Upper lobe of left lung (tissue), 5 donors: ENCODE data around the gene PIAS1.

- PRO-cap, 2 experiments, result peak in 1 of 2 experiments; most common plus-strand start chr15:67033276 (in 1)
- RAMPAGE, long total RNA, 4 experiments, result no peak in any of the 4 experiments
Measured at GRCh38 chr15:67032879-67033386, 32.5 kb upstream of the SMAD3 start.

GRCh38 chr15:67049177-67050001 lies 16.0 kb upstream of the SMAD3 start:
- PRO-cap, 2 experiments, result no peak in any of the 2 experiments
- RAMPAGE, long total RNA, 4 experiments, result no peak in any of the 4 experiments

DNA sequence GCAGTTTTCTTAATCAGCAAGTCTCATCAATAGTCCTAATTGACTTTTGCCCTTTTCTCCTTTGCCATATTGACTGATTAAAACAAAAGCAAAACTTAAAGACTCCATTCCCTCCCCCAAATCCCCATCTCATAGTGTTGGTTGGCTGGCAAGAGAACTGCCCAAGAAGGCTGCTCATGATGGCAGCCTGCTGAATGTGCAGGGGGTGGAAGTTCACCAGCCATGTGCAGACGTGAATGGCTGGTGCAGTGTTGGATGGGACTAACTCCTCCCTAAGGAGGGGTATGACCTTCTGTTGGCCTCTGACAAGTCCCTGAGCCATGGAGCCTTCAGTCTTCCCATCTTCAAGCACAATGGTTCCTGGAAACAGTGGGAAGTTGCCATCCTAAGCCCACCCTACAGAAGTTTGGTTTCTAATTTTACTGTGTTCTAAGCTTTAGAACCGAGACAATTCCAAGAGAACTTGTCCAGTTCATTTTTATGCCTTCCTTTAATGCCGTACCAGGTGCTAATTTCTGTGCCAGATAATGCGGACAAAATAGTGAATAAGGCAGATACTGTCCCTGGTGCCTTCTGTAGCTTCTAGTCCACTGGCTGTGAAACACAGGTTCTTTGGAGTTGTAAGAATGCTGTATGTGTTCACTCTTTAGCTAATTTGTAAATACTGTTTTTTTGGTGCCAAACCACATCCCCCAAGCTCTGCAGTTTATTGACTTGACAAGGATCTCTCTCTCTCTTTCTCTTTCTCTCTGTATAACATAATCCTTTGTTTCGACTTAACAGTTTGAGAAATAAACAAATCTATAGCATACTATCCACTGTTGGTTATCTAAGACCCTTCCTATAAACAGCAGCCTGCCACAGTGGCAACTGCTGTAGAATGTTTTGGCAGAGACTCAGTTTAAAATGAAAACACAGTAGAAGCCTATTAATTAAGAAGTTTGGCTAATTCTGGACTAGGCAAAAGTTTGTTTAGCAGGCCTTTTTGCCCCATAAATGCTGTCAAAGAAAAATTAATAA lies 7.4 kb downstream of the SMAD3 start:
- PRO-cap, 2 experiments, result no peak in any of the 2 experiments
- RAMPAGE, long total RNA, 4 experiments, result no peak in any of the 4 experiments

- PRO-cap, 2 experiments, result no peak in any of the 2 experiments
- RAMPAGE, long total RNA, 4 experiments, result no peak in any of the 4 experiments
Measured at GRCh38 chr15:67085201-67086375, 20.2 kb downstream of the SMAD3 start.

DNA sequence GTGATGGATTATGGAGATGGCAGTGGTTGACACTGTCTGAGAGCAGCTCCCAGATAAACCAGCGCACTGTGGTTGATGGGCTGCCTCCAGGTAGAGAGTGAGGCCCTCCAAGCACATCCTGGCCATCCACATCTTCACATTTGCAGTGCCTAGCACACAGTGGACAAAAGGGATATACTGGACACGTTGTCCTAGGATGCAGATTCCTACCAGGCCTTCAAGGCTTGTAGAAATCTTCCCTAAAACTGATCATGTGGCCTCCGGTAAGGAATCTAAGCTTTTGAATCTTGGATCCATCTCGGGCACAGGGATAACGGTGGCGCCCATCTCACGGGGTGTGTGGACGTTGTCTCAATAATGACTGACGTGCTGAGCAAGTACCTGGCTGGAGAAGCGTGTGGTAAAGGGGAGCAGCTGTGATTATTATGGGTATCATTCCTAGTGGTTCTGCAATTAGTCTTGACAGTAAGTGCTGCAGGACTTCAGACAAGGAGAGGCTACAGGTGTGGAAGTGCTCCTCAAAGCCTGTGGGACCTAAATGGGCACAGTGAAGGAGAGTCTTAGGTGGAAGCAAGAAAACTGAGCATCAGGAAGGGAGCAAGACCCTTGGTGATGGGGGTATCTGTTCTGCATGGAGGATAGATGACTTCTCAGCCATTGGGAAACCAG lies 50.9 kb downstream of the SMAD3 start:
- PRO-cap, 2 experiments, result no peak in any of the 2 experiments
- RAMPAGE, long total RNA, 4 experiments, result start-site peak on the plus strand in 1 of 4 experiments, centred at position 371 of the sequence, 15 reads per replicate

- PRO-cap, 2 experiments, result no peak in any of the 2 experiments
- RAMPAGE, long total RNA, 4 experiments, result start-site peak on the plus strand in 1 of 4 experiments, at chr15:67149457-67149626 at its widest, 6 reads per replicate
Measured at GRCh38 chr15:67148991-67150043, 83.9 kb downstream of the SMAD3 start.

DNA sequence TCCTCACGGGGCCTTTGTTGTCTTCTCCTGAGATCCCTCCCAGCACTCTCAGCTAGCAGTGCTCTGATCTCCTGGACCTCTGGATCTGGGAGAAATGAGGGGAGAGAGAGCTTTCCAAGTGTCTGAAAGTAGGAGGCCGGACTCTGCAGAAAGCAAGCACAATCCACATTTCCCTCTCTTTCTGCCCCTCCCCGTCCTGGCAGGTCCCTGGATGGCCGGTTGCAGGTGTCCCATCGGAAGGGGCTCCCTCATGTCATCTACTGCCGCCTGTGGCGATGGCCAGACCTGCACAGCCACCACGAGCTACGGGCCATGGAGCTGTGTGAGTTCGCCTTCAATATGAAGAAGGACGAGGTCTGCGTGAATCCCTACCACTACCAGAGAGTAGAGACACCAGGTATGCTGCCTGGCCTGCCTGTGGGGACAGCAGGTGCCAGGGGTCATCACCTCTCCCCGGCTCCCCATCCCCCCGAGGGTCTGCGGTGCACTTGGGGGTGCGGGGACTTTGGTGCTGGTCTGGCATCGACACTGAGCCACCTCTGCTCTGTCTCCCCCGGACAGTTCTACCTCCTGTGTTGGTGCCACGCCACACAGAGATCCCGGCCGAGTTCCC lies 89.7 kb downstream of the AAGAB start:
- PRO-cap, 2 experiments, result no peak in any of the 2 experiments
- RAMPAGE, long total RNA, 4 experiments, result no peak in any of the 4 experiments

DNA sequence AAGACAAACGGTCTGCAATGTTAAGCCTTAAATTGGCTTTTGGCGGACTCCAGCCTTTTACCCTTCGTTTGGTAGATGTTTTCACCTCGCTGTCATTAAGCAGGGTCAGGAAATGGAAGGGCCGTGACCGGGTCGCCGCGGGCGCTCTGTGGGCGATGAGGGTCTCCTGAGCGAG lies 289 bp upstream of the MAP2K5 start:
- PRO-cap, 2 experiments, result no peak in any of the 2 experiments
- RAMPAGE, long total RNA, 4 experiments, result no peak in any of the 4 experiments

GRCh38 chr15:67706139-67706631 lies 119.1 kb upstream of the SKOR1 start:
- PRO-cap, 2 experiments, result no peak in any of the 2 experiments
- RAMPAGE, long total RNA, 4 experiments, result start-site peak on the plus strand in 1 of 4 experiments, at chr15:67706235-67706398 at its widest, 10 reads per replicate

GRCh38 chr15:67941585-67941965 lies 112.5 kb upstream of the PIAS1 start:
- PRO-cap, 2 experiments, result no peak in any of the 2 experiments
- RAMPAGE, long total RNA, 4 experiments, result no peak in any of the 4 experiments

GRCh38 chr15:68053844-68054681 lies at the start of gene PIAS1:
Gene PIAS1 (plus strand): TSS chr15:68054315.
- PRO-cap, 2 experiments, result peak in 2 of 2 experiments; most common plus-strand start chr15:68054315 (in 2)
- RAMPAGE, long total RNA, 4 experiments, result start-site peak on the plus strand in 3 of 4 experiments, at chr15:68054300-68054332 at its widest, 369 to 1,246 reads per replicate

GRCh38 chr15:68256346-68257465 lies 20.8 kb upstream of the FEM1B start:
- PRO-cap, 2 experiments, result peak in 2 of 2 experiments; most common plus-strand start chr15:68256867 (in 1); most common minus-strand start chr15:68257126 (in 2)
- RAMPAGE, long total RNA, 4 experiments, result no peak in any of the 4 experiments

DNA sequence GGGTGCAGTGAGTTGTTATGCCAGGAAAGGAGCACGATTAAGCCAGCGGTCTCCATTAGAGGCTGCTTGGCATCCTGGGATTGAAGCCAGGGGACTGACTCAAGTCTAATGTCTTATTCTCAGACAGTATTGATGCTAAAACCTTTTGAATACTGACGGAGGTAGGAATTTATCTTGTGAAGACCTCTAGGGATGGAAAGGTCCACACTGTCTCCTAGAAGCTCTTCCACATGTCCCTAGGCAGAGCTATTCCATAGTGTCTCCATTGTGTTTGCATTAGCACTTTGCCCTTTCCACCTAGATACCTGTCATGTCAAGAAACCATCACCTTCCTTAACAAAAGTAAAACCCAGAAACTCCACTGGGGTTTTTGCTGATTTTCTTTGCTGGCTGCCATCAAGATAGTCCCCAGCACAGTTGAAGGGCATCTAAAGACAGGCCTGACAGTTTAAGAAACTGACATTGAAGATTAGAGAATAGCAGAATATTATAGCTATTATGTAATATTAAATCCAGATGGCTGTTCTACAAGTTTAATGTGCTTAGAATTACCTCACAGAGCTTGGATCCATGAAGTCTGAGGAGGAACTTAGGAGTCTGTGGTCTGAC lies 22.2 kb downstream of the FEM1B start:
- PRO-cap, 2 experiments, result no peak in any of the 2 experiments
- RAMPAGE, long total RNA, 4 experiments, result no peak in any of the 4 experiments

DNA sequence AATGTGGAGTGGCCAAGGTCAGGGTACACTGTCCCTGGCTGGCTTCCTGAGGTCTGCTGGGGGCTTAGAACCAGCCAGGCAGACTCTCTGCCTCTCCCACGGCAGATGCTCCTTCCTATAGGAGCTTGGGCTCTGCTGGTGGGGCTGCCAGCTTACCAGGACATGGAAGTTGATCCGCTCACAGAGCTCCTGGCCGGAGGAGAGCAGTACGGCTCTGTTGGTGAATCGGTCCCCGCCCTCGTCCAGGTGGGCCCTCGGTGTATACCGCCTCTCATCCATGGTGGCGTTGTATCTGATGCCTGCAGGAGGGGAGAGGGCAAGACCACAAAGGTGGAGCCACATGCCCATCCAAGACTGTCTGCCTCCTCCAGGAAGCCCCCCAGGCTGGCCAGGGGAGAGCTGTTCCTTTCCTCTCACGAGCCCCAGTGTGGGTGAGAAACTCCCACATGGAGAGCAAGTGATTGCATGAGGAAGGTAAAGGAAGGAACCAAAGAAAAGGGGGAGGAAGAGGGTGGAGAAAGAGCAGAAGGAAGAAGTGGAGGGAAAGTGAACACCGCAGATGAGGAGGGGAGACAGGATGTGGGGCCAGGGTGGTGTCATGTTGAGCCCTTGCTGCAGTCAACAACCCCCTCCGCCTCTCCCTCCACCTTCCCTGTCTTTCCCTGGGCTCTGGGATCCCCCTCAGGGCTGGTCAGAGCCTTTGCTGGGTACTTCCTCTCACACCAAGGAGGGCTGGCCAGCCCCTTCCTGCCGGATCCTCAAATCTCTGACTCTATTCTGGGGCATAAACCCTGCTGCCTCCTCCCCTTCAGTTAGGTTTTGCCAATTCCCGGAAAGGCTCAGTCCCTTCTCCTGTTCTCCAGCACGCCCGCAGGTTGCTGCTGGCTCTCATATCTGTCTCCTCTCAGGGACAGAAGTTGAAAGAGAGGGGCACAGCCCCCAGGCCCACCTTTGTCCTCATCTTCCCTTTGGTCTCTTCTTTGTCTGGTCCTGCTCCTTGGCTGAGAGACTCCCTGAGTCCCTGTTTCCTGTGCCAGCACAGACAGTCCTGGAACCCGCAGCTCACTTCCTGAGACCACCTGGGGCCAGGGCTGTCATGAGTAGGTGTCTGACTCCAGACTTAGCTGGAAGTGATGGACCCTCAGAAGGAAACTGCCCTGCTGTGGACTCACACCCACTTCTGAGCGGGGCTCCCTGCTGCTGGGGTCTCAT lies 49.4 kb downstream of the FEM1B start:
- PRO-cap, 2 experiments, result no peak in any of the 2 experiments
- RAMPAGE, long total RNA, 4 experiments, result no peak in any of the 4 experiments

DNA sequence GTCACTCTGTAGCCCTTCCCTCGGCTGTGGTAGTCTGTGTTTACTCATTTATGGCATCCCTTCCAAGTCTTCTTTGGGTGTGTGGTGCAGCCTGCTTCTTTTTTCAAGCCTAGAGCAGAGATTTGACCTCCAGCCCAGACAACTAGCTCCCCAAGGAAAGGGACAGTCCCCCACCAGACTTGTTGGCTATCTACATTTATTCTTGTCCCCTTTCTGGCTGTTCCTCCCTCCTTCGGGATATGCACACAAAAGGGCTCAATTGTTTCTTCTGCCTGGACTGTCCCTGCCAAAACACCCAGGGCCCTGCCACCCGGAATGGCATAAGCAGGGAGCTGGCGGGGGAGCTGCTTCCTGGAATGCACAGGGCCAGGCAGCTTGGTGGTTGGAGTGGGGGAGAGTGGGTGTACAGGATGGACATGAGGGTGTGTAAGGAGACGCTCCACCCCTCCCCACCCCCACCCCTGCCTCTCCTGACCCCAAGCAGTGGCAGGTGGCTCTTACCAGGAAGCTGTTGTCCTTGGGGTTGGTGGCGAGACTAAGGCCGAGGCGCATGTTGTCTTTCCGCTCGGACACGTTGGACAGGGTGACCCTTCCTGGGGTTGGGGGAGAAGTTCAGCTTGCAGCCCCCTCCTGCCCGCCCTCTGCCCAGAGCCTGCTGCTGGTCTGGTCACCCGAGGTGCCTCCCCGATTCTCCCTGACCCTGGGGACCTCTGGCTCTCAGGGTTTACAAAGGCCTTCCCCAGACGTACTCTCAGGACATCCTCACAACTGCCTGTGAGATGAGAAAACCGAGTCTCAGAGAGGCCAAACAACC lies 67.5 kb downstream of the ITGA11 start:
- PRO-cap, 2 experiments, result no peak in any of the 2 experiments
- RAMPAGE, long total RNA, 4 experiments, result no peak in any of the 4 experiments

- PRO-cap, 2 experiments, result no peak in any of the 2 experiments
- RAMPAGE, long total RNA, 4 experiments, result no peak in any of the 4 experiments
Measured at GRCh38 chr15:68630275-68630724, 51.5 kb downstream of the CORO2B start.

DNA sequence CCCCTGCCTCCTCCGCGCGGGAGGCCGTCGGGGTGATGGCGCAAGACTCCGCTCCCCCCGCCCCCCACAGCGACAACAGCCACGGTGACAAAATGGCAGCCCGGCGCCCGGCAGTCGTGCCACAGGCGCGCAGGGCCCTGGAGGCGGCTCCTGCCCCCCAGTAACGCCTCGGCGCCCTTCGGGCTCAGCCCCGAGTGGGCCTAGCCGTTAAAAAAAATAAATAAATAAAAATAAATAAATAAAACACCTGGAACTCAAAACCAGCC lies 2.9 kb downstream of the ANP32A start:
- PRO-cap, 2 experiments, result no peak in any of the 2 experiments
- RAMPAGE, long total RNA, 4 experiments, result no peak in any of the 4 experiments

DNA sequence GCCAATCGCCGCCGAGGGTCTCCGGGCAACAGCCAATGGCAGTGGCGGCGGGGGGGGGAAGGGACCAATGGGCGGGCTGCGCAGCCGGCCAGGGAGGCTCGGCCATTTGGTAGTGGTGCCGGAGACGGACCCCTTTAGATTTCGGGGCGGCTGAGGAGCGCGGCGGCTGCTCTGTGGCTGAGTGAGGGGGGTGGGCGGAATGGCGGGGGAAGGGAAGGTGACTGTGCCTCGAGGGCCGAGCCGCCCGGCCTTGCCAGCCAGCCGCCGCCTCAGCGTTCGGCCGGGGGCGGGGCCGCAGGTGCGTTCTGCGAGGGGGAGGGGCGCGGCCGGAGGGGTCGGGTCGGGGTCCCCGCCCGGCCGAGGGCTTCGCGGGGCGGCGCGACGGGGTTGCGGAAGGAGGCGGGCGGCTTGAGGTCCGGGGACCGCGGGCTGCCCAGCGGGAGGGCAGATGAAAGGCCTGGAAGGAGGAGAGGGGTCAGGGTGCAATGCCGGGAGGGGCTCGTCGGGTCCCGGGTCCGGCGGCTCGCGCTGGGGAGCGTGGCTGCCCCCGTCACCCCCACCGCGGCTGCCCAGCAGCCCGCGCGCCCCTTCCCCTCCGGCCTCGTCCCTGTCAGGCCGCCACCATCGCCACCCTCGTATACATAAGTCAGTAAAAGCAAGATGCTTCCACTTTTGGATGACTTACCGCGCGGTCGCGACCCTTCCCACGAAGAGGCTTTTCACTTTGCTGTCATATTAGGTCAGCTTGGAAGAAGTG lies 437 bp upstream of the ANP32A start:
- PRO-cap, 2 experiments, result peak in 2 of 2 experiments; most common plus-strand start position 137 of the sequence (in 2)
- RAMPAGE, long total RNA, 4 experiments, result no peak in any of the 4 experiments

DNA sequence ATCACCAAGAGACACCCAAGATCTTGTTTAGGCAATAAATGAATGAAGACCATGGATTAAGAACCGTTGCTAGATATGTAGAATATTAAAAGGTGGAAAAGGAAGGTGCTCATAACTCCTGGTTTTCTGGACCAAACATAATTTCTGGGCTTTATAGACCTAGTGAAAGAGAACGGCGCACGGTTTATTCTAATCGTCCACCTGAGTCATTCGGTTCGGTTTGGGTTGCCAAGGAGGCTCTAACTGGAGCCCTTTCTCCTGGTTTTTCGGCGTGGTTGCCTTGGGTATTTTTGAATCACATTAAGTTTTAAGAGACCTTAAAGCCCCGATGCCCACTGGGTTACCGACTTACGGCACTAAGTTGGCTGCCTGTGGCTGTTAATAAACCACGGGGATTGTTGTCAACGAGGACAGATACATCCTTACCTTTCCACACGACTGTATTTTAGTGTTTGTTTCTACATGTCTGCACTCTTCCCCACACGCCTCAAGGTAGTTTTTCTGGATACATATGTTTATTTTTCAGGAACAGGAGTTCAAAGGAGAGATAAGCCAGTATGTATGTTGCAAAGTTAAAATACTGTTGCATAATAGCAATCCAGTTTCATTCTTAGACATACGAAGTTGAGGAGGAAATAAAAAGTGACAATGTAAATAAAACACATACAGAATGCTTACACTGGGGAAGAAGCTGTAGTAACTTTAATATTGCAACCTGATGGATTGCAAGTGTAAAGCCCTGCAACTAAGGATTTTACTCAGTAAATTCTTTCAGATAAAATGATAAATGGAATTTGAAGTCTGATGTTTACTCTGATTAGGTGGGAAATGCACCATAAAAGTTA lies 1.2 kb upstream of the ANP32A start:
- PRO-cap, 2 experiments, result no peak in any of the 2 experiments
- RAMPAGE, long total RNA, 4 experiments, result no peak in any of the 4 experiments

GRCh38 chr15:69080467-69081705 lies 66.4 kb downstream of the NOX5 start:
- PRO-cap, 2 experiments, result no peak in any of the 2 experiments
- RAMPAGE, long total RNA, 4 experiments, result no peak in any of the 4 experiments